AG08470 (cell line): ENCODE measurements around the genes FAM170A and SNCAIP.

DNA sequence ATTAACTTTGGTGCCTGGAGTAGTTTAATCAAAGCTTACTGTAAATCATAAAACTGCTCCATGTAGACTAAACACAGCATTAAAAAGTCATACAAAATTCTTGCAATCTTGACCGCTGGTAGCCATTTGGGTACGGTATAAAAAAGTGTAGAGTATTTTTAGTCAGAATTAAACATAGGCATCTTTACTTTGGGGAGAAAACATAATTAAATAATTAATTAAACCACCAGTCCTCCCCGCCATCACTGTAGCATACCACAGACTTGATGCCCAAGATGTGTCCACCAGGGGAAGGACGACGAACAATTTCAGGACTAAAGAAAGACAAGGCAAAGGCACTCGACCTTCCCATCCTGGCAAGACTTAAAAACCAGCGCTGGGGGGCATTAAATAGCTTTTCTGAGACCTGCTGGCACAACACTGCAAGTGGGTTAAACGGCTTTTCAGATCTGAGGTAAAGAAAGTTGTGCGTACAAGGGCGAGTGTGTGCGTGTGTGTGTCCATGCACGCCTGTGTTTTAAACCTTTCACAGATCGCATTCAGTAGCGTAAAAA lies 2.8 kb downstream of the SEMA6A start:
- RRBS, result no CpG with 5 or more reads among the region's 14 CpGs

GRCh38 chr5:116573416-116573592 lies 1.3 kb downstream of the SEMA6A start:
- RRBS, result no CpG with 5 or more reads among the region's 18 CpGs

DNA sequence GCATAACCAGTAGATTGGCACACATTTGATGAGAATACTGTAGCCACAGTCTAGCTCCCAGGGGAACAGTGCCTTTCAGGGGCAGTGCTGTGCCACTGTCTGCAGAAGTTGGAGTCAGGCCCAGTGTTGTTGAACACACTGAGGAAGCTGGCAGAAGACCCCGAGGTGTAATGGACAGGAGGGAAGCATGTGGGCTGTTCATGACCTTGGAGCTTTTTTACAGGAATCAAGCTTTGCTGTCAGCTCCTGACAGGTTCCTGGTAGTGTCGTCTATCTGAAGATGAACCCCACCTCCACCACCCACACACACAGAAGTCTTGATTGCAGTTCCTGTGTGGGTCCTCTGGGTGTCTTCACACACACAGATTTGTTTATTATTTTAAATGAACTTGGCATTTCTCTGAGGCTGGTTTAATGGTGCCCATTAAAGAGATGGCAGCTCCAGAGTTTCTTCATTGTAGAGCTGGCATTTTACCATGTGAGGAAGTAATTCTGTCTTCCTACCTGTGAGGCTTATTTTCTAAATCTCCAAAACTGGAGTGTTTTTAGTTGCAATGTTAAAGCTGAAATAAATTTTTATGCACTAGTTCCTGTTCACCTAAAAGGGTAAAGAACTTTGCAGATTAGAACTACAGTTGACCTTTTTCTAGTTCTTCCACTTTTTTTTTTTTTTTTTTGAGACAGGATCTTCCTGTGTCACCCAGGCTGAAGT lies 40.2 kb upstream of the TNFAIP8 start:
- RRBS, result no CpG with 5 or more reads among the region's 2 CpGs

- RRBS, result no CpG with 5 or more reads among the region's 2 CpGs
Observed at GRCh38 chr5:119336206-119336621, 19.6 kb upstream of the TNFAIP8 start.

- RRBS, result no CpG with 5 or more reads among the region's 6 CpGs
Observed at GRCh38 chr5:119337607-119338014, 18.2 kb upstream of the TNFAIP8 start.

GRCh38 chr5:119346921-119347581 lies 8.8 kb upstream of the TNFAIP8 start:
- RRBS, result no CpG with 5 or more reads among the region's 1 CpG

DNA sequence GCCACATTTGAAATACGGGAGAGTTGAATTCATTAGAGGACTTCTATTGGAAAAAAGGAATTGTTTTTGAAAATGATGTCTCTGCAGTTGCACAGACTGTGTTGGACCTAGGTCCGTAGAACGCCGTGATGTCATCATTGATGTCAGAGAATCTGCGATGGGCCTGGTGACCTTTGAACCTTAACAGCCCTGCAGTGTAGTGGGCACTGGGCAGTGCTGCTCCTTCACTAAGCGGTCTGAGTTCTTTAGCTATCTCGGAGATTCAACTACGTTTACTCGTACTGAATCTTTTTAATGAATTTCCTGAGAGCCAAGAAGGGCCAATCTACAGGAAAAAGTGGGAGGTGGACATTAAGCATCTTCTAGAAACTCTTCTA lies at the start of gene FAM170A:
TSS of gene FAM170A (plus strand) at position 176 of the 377 bp plus-strand sequence.
- RRBS, result no CpG with 5 or more reads among the region's 9 CpGs

DNA sequence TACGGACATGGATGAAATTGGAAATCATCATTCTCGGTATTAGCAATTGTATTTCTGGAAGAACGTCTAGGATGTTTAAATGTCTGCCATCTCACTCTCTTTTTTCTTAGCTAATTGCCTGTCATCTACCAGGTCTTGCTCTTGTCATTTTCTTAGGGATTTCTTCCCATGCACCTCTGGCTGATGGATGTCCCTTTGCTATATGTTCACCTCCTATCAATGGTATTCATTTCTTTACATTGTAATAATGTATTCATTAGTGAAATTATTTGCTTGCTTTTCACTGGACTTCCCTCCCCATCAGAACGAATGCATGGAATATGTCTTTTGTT lies 539.7 kb upstream of the FTMT start:
- RRBS, result no CpG with 5 or more reads among the region's 4 CpGs

- RRBS, result 0% methylated on average over 10 of the region's 38 CpGs
Observed at GRCh38 chr5:122077468-122077751, 649 bp downstream of the LOX start.

DNA sequence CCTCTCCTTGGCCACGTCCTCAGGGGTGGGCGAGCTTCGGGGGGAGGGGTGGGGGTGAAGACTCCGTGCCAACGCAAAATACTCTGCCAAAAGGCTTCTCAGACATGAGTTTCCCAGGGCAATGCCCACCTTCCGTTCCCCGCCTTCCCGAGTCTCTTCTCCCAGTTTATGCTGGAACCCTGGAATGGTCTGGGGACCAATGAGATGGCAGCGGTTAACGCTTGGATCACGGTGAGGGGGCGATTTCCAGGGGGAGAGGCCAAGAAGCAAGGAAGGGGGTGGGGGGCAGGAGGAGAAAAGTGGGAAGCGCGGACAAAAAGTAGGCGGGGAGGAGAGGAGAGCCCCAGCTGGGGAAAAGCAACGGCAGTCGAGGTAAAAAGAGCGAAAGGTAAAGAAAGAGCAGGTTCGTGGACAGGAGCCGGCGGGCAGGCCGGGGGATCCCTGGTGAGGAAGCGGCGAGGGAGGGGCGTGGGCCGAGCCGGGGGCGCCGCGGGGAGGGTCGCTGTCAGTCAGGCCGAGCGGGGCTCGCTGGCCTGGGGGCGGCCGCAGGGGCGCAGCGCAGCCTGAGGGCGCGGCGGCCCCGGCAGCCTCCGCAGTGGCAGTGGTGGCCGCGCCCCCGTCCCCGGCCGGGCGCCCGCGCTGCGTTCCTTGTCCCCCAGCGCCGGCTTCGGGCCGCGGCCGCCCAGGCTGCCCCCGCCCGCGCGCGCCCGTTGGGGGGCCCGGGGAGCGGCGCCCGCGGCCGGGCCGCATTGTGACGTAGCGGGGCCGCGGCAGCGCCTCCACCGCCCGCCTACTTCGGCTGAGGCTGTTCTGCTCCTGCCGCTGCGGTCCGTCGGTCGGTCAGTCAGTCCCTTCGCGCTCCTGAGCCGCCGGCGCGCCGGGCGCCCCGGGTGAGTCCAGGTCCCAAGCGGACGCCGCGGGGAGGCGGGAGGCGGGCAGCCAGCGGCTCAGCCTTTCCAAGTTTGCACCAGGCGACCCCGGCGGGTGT lies at the start of gene SNCAIP:
TSS of gene SNCAIP (plus strand) at position 843 of the 988 bp plus-strand sequence.
- RRBS, result 5% methylated on average over 46 of the region's 103 CpGs

DNA sequence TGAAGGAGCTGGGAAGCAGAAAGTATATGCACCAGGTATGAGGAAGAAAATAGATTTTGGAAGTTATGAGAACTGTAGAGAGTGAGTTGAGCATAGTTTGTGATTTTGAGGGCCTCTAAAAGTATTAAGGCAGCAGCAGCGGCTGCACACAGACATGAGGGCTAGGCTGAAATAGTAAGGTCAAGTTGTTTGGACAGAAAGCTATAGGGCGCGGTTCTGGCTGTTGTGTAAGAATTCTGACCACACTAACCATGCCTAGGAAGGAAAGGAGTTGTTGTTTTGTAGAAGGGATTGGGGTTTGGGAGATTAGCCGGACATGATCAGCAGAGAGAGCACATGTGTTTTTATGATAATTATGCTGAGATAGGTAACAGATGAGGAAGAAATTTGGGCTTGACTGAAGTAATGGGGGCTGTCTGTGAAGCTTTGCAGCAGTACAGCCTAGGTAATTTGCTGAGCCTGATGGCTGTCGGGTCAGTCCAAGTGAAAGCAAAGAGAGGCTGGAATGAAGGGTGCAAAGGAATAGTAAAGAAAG lies 154.0 kb upstream of the SNX2 start:
- RRBS, result no CpG with 5 or more reads among the region's 5 CpGs

- RRBS, result no CpG with 5 or more reads among the region's 18 CpGs
Observed at GRCh38 chr5:122774482-122774950, 364 bp upstream of the SNX2 start.

DNA sequence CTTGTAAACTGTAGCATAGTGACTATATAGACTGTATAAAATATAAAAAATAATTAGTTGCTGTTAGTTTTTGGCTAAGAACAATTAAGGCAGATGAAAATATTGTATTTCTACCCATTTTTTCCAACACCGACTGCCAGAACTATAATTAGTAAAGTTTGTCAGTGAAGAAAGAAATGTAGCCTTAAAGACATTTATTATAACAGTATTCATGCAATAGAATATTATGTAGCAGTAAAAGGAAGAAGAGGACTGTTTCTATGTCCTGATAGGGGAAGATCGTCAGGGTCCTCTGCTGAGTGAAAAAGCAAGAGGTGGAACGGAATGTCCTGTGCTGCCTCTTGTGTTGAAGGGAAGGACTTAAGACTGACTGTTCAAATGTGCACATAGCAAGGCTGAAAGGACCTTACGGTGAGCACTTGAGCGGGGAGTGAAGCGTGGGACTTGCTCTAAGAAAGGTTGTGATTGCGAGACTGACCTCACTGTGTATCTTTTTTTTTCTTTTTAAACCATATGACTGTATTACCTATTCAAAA lies 63.2 kb downstream of the SNX24 start:
- RRBS, result no CpG with 5 or more reads among the region's 7 CpGs

GRCh38 chr5:123511810-123512049 lies 247 bp upstream of the CSNK1G3 start:
- RRBS, result no CpG with 5 or more reads among the region's 11 CpGs

DNA sequence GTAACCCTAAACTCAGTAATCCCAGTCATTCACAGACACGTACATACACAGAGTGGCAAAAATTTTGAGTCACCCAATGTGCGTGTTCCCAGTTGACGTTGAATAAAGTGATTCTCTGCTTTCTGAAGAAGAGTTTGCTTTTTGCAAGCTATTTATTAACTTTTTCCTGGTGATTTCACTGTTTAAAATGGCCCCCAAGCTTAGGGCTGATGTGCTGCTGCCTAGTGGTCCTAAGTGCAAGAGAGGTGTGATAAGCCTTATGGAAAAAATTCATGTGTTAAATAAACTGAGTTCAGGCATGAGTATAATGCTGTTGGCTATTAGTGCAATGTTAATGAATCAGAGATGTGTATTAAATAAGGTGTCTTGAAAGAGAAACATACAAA lies 16.9 kb downstream of the CSNK1G3 start:
- RRBS, result no CpG with 5 or more reads among the region's 3 CpGs

DNA sequence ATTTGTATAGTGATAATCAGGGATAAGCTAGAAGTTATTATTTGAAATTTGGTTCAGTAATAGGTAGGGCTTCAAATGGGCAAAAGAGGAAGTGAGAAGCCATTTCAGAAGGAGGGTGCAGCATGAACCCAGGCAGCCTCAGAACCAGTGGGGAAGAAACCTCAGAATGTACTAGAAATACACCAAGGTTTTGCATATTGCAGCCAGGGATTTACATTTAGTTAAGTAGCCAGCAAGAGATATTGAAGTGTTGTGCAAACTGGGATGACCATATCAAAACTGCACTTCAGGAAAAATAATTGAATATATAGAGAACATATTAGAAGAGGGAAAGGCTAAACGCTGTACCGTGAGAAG lies 335.9 kb downstream of the ZNF608 start:
- RRBS, result no CpG with 5 or more reads among the region's 2 CpGs

GRCh38 chr5:124641140-124641526 lies 105.3 kb downstream of the ZNF608 start:
- RRBS, result no CpG with 5 or more reads among the region's 10 CpGs

- RRBS, result no CpG with 5 or more reads among the region's 4 CpGs
Observed at GRCh38 chr5:124677743-124678305, 68.6 kb downstream of the ZNF608 start.

- RRBS, result no CpG with 5 or more reads among the region's 4 CpGs
Observed at GRCh38 chr5:124743211-124743530, 3.3 kb downstream of the ZNF608 start.

GRCh38 chr5:125348293-125348915 lies 602.0 kb upstream of the ZNF608 start:
- RRBS, result no CpG with 5 or more reads among the region's 12 CpGs